GM12891 (cell line): ENCODE data around the genes MYL6B, MYL6, NABP2, NACA, TAC3 and NEMP1.

- RRBS = 1% methylated on average over 13 of the region's 30 CpGs
Measured at GRCh38 chr12:56152335-56152869, at the start of gene MYL6B. Gene MYL6B, plus strand, starts transcription at chr12:56152587.

DNA sequence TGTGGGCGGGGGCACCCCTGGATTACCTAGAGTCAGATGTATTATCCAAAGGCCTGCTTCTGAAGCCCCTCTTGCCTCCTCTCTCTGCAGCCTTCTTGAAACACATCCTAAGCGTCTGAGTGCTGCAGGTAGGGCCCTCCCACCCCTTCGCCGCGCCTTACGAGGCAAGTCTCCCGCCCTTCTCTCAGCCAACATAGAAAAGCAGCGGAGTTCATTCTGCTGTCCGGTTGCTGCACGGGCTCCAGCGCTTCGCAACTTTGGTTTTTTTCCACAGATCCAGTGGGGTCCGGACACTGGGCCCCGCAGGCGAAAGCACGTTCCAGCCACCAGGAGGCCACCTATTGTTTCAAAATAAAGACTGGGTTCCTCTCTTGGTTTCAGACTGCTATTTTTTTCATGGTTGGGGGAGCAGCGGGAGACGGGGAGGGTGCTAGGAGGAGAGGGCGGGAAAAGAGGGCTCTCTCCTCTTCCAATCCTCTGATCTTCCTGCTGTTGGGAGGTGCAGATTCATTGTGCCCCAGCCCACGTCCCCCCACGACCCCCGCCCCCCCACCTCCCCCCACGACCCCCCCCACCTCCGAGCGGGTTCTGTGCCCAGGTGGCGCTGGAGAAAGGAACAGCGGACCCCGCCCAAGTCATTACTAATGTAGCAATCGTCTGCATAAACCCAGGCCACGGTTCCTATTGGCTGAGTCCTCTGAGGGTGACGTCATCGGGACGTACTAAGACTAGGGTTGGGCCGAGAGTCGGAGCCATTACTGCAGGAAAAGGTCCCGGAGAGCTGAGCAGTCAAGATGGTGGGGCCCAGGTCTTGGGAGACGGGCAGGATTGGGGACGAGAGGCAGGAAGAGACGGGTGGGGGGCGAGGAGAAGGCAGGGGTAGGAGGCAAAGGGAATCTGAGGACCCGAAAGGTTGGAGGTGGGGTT, at the start of gene MYL6:
TSS of gene MYL6 (plus strand) at position 752 of the 927 bp plus-strand sequence.
- RRBS = 3% methylated on average over 5 of the region's 41 CpGs

GRCh38 chr12:56178372-56179079, 10.8 kb downstream of the SMARCC2 start:
- RRBS = no CpG with 5 or more reads among the region's 11 CpGs

DNA sequence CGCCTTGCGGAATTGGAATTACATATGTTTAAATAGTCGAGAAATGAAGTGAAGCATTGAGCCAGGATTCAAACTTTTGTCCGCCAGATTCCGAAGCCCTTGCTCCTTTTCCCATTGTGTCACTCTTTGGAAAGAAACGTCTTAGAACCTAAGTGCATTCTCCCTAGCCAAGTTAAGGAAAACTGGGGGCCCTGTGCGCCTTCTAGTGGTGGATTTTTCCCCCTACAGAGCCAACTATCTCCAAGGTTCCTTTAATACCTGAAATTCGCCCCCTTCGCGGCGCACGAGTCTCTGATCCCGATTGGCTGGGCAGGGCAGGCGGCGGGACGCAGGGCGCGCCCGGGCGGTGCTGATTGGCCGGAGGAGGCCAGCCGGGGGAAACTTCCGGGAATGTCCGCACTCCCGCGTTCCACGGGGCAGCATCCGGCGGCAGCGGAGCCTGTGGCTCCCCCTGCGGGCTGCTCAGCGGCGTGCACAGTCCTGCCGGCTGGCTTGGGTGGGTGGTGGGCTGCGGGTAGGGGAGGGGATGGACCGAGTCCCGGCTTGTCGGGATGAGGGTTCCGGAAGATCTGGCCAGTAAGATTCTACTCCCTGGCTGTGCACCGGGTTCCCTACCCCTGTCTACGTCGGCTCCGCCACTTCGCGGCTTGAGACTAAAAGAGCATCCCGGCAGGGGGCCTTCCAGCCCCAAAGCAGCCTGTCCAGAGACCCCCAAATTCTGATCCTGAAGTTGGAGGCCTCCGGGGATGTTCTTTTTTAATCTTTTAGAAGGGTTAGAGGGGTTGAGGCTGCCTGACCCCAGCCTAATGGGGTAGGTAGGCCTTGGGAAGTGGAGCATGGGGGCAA, at the start of gene NABP2:
TSS of gene NABP2 (plus strand) at position 397 of the 846 bp plus-strand sequence.
- RRBS = under 1% methylated on average over 18 of the region's 47 CpGs

GRCh38 chr12:56241817-56242651, 12.2 kb downstream of the SLC39A5 start:
- RRBS = no CpG with 5 or more reads among the region's 8 CpGs

DNA sequence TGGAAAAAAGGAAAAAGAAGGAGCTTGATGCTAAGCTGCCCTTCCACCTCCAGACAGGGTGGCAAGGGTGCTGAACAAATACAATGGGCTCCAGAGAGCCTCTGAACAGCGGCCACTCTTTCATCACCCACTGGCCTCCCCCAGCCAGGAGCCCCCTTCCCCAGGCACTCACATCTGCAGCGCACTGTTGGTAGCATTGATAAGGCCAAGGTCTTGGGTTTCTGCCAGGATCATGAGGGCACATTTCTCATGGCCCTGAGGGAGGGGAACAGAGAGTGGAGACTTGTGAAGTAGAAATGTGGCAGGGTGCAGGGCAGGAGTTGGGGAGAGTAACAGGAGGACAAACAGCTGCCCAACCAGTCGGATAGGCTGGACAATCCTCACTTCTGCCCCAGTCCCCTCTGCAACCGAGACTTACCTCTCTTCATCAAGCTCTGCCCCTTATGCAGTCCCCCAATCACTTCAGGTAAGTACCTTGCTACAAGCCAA, 14.1 kb downstream of the SLC39A5 start:
- RRBS = no CpG with 5 or more reads among the region's 4 CpGs

DNA sequence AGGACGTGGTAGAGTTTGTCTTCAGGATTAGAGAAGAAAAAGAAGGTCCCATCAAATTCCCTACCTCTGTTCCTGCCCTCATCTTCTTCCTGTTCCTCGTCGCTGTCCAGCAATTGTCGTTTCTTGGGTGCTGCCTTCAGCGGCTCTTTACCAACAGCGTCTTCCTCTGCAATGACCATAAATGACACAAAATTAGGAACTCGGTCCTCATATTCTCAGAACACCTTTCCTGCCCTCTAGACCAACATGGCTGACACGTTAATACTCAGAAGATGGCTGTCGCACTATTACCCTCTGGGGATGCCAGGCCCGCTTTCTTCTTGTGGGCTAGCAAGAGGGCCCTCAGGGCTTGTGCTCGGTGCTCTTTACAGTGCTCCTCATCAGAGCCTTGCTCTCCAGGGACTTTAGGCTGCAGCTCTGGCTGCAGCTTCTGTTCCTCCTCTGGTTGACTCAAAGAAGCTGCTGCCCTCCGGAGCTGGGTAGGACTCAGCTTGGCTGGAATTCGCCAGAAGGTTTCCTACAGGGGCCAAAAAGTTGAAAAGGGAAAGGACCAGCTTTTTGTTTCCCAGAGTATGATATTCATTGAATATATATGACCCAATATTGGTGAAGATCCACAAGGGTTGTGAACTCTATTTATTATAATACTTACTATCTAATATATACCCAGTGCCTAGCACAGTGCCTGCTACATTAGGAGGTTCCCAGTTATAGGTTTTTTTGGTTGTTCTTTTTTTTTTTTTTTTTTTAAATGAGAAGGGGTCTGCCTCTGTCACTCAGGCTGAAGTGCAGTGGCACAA, 31.2 kb downstream of the TIMELESS start:
- RRBS = no CpG with 5 or more reads among the region's 13 CpGs

DNA sequence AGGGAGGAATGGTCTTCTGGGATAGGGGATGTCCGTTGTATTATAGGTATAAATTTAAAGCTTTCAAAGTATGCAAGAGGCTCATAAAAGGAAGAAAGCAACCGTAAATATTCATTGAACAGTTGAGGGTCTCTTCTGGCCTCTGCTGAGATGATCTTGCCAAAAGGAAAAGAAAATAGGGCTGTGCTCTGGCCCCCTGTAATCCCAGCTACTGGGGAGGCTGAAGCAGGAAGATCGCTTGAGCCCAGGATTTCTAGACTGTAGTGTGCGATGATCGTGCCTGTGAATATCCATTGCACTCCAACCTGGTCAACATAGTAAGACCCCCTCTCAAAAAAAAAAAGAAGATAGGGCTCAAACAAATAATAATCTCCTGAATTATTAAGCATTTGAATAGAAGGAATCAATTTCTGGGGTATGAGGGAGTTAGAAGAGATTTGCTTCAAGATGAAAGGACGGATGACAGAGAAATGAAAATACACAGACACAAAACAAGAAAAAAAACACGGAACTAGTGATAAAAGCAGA, 548 bp upstream of the TIMELESS start:
- RRBS = no CpG with 5 or more reads among the region's 7 CpGs

DNA sequence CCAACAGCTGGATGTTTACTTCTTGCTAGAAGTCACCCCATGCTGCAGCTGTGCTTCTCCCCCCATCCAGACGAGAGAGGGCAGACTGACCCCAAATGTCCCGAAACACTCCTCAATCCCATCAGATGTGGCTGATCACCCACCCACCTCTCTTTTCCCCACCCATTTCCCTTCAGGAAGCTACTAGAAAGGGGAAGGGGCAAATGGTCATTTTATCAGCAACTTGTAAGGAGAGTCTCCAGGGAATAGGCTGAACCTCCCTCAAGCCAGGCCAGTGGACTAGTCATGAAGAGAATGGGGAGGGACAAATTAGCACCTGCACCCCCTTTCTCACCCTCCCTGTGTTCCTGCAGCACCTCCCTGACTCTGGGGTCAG, 2.7 kb upstream of the BAZ2A start:
- RRBS = no CpG with 5 or more reads among the region's 2 CpGs

- RRBS = no CpG with 5 or more reads among the region's 8 CpGs
Measured at GRCh38 chr12:56643171-56644017, 2.4 kb downstream of the ATP5F1B start.

DNA sequence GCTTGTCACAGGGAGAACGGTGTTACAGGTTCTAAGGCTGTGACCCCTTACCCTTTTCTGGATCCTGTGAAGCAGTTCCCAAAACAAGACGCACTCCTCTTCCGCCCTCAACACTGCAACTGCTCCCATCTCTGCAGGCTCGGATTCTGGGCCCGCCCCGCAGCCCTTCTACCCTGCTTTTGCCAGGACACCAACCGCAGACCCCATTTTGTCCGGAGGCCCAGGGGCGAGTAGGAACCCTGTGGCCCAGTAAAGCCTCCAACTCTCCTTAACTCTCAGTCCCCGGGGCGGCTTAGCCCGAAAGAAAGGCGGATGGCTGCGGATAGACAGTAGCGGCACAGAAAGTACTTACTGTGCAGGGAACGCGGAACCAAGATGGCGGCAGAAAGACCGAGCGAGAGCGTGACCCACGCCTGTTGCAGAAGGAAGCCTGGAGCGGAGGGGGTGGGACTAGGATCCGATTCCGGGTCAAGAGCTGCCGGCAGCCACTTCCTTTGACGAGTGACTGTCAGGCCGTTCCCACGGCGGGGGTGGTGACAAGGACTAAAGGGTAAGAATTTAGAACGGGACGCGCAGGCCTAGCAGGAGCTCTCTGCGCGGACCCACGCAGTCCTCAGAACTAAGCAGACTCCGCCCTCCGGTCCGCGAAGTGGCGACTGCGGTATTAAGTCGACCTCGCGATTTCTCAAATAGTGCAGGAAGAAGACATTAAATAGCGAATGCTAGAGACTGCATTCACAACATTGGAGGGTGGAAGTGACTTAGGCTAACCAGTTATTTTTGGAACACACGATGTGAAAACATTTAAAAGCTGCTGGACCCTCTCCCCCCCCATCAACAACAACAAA, at the start of gene NACA:
TSS of gene NACA (minus strand) at position 389 of the 848 bp plus-strand sequence.
- RRBS = 6% methylated on average over 3 of the region's 47 CpGs

- RRBS = no CpG with 5 or more reads among the region's 20 CpGs
Measured at GRCh38 chr12:56794944-56795595, 31.9 kb downstream of the HSD17B6 start.

- RRBS = 92% methylated on average over 3 of the region's 8 CpGs
Measured at GRCh38 chr12:57016235-57016793, at the start of gene TAC3. Gene TAC3, minus strand, starts transcription at chr12:57016529.

- RRBS = 2% methylated on average over 6 of the region's 34 CpGs
Measured at GRCh38 chr12:57078602-57079402, at the start of gene NEMP1. Gene NEMP1, minus strand, starts transcription at chr12:57078791.

DNA sequence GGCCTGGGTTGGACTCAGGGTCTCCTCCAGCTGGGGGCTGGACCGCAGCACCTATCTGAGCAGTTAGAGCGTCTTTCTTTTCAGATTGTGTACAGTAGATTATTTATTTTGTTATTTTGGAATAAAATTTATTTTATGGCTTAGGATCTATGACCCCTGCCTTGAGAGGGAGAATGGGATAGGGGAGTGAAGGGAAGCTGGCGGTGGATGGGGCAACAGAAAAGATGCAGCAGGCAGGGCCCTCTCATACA, 6.3 kb downstream of the NAB2 start:
- RRBS = no CpG with 5 or more reads among the region's 3 CpGs

- RRBS = 100% methylated on average over 1 of the region's 10 CpGs
Measured at GRCh38 chr12:57098750-57099564, 10.0 kb downstream of the NAB2 start.

- RRBS = no CpG with 5 or more reads among the region's 23 CpGs
Measured at GRCh38 chr12:57204410-57205035, 12.1 kb upstream of the NXPH4 start.

DNA sequence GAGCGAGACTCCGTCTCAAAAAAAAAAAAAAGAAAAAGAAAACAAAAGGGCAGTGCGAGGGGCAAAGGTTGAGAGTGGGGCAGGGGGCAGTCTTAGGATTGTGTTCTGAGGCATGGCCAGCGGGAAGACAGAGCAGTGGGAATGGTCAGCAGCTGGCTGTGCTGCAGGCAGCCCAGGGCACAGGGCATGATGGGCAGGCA, 9.2 kb upstream of the NXPH4 start:
- RRBS = no CpG with 5 or more reads among the region's 4 CpGs

- RRBS = no CpG with 5 or more reads among the region's 9 CpGs
Measured at GRCh38 chr12:57212032-57212312, 4.6 kb upstream of the NXPH4 start.

DNA sequence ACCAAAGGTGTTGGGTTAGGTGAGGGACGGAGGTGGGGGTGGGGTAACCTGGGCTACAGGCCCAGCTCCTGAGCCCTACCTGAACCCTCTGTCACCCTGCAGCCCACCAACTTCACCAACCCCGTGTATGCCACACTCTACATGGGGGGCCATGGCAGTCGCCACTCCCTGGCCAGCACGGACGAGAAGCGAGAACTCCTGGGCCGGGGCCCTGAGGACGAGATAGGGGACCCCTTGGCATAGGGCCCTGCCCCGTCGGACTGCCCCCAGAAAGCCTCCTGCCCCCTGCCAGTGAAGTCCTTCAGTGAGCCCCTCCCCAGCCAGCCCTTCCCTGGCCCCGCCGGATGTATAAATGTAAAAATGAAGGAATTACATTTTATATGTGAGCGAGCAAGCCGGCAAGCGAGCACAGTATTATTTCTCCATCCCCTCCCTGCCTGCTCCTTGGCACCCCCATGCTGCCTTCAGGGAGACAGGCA, 4.2 kb upstream of the NXPH4 start:
- RRBS = 88% methylated on average over 4 of the region's 15 CpGs